Thoracic aorta (tissue), 1 donor: ENCODE data around the genes MARCHF7 and SLC4A10.

GRCh38 chr2:159155193-159155811, 131.2 kb downstream of the WDSUB1 start:
- RAMPAGE, long total RNA = no peak

GRCh38 chr2:159188502-159188999, 98.0 kb downstream of the WDSUB1 start:
- RAMPAGE, long total RNA = no peak

DNA sequence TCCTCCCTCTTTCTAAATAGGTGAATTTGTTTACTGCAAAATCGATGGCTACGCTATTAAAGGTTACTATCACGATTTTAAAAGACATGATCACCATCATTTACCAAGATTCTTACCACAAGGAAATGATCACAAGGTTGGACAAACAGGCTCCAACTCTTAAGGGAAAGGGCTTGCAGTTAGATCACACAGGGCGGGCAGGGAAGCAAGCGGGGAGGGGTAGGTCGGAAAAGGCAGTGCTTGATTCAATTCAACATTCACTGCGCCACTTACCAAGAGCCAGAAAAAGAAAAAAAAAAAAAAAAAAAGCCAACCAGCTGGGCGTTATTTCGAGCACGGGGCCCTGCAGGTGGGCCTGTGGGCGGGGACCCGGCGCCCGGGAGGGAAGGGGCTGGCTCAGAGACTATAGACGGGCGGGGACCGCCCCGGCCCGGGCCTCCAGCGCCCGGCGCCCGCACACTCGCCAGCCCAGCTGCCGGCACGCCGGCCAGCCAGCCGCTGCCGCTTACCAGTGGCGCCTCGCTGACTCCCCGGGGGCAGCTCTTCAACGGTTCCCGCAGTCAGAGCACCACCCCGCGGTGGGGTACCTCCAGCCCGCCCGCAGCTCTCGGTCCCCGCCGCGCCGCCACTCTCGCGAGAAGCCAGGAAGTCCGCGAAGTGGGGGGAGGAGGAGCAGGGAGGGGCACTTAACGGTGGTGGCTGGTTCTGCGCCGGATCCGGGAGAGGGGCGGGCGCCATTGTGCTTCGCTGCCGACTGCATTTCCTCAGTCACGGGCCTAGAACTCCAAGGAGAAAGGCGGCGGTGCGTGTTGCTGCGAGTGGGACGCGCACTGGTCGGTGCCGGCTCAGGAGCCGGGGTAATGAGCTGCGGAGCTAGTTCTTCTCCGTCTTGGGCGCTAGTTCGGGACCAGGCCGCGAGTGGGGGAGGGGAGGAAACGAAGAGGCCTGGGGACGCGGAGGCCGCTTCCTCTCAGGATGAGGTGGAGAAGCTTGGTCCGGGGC, at the start of gene MARCHF7:
MARCHF7 (plus strand) TSS at position 702 of the 1,002 bp plus-strand sequence.
- RAMPAGE, long total RNA = start-site peak on the minus strand centred at position 604 of the sequence, 84 bp wide, 309 reads; start-site peak on the plus strand centred at position 719 of the sequence, 26 bp wide, 172 reads

DNA sequence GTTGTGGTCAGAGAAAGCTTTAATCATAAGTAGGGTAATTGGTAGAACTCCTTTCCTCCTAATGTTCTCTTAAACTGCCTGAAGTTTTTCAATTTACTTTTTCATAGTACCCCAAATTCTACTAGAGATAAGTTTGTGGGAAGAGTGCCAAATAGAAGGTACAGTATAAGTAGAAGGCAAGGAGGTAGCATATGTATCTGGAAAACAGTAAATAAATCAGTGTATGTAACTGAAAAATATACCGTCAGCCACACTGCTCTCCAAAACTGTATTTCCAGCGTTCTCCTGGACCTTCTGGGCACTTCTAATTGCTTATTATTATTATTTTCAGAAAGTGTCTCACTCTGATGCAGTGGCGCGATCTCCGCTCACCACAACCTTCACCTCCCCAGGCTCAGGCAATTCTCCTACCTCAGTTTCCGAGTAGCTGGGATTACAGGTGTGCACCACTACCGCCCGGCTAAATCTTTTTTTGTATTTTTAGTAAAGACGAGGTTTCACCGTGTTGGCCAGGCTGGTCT, 6.4 kb downstream of the MARCHF7 start:
- RAMPAGE, long total RNA = no peak

DNA sequence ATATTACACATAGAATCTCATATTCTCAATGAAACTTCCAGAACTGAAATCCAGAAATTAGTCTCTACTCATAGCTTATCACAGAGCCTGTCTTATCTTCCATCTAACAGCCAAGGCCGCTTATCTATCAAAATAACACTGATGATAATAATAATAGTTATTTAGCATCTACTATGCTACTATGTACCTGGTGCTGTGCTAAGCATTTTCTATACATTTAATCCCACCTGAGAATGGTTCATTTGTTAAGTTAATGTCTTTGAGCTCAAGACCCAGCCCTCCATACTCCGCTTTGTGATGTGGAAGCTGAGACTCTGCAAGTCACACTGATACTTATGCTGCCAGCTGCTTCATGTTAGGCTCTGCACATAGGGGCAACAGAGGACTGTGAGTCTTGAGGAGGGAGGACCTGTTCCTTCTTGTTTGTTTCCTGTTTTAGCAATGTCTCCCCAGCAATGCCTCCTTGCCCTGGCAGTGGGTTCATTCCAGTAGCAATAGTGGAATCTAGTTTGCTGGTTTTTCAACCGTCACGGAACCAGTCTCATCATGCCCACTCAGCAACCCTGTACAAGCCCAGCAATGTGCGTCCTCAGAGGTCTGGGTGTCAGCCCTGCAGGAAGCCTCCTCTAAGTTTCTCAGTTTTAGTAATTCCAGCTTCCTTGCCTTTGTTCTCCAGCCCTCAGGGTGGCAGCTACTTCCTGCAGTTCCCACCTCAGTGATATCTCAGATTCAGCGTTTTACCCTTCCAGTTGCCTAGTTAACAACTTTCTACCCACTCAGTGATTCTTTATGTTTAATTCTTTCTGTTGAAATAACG, 20.4 kb upstream of the ITGB6 start:
- RAMPAGE, long total RNA = no peak

GRCh38 chr2:160222640-160223545, 22.8 kb upstream of the ITGB6 start:
- RAMPAGE, long total RNA = no peak

DNA sequence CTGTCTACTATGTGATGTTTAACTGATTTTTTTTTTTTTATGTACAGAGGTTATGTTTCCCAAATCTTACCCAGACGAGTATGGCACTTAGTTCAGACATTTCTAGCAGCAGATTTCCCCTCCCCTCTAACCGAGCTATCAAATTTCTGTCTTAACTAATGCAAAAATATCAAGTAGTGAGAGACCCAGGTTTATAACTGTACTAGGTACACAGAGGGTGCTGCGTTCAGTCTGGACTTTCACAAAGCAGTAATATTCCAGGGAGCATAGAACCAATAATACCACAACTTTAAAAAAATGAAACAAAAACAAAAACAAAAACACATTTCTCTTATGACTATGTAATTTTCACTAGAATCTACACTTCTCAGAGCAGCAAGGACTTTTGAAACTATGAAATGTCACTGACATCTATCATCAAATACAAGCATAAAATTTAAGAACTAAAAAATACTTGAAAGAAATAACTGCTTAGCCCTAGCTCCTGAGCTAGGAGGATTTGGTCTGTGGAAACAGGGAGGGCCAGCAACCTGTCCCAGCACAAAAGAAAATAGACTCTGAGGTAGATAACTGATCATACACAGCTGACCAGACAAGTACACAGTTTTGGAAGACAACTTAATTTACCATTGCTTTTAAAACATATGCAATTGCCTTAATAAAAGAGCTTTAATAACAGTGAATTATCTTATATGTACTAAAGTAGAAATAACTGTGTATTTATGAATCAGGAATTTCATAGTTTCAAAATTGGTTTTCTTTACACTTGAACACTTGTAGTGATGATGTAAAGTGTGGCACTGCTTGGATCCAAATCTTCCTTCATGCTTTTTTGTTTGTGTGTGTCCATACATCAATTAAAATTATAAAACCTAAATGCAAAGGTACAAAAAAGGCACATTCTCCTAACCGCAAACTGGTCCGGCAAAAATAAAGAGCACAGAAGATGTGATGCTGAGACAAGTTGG, 72.7 kb upstream of the ITGB6 start:
- RAMPAGE, long total RNA = no peak

- RAMPAGE, long total RNA = no peak
These were observed 172.8 kb upstream of the RBMS1 start for GRCh38 chr2:160666064-160667055.

DNA sequence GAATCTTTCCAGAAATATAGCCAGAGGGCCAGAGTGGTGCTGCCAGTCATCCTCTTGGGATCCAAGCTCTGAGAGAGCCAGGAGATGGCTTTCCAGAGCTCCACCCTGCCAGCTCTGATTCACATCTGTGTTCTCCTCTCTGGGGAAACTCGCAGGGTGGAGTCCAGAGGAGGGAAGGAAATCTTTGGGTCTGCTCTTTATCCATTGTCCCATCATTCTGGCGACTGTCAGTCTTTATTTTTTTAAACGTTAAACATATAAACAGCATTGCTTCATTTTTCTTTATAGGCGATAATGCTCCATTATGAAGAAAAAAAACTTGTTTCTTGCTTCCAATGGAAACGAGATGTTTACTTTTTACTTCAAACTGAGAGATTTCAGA, 203.6 kb upstream of the TANK start:
- RAMPAGE, long total RNA = no peak

- RAMPAGE, long total RNA = no peak
These were observed 82.4 kb upstream of the TANK start for GRCh38 chr2:161077495-161078462.

DNA sequence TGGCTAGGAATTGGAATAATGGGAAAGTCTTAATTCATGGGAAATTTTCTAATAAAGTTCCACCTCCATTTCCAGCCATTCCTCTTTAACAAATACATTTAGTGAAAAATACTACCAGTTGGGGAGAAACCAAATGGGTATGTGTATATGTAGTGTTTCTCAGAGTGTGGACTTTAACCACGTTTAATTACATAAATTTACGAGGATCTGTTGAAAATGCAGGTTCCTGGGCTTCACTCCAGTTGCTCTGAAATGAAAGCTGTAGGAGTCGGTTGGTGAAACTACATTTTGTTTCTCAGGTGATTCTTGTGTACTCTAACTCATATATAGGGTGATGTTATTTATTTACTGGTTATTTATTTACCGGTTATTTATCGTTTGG, 469 bp upstream of the TANK start:
- RAMPAGE, long total RNA = no peak

DNA sequence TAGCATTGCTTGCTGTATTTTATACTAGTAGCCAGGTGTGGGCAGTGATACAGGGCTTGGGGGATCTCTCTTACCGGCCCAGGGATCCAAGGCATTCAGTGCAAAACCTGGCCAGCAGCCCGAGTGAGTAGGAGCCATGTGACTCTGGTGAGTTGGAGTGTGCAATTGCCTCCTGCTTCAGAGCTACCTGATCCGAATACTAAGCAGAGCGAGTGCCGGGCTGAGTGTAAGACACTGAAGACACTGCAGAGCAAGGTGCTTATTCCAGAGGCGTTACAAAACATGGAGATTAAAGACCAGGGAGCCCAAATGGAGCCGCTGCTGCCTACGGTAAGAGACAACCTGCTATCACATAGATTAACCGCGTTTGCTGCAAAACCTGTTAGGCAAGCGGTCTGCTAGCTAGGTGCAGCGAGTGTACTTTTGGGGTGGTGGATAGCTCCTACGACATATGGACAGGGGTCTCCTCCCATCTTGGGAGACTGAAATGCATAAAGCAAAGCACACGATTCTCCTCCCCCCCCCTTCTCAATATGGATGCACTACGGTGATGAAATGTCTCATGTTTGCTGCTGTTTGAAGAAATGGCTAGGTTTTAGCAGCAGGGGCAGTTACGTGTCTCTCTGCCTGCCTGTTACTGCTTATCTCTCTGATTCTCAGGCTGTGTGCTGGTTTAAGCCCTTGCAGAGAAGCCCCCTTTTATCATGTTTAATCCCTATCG, at the start of gene SLC4A10:
SLC4A10 (plus strand) TSS at position 180 of the 721 bp plus-strand sequence.
- RAMPAGE, long total RNA = no peak

- RAMPAGE, long total RNA = no peak
These were observed 85.4 kb downstream of the DPP4 start for GRCh38 chr2:161988665-161988928.

DNA sequence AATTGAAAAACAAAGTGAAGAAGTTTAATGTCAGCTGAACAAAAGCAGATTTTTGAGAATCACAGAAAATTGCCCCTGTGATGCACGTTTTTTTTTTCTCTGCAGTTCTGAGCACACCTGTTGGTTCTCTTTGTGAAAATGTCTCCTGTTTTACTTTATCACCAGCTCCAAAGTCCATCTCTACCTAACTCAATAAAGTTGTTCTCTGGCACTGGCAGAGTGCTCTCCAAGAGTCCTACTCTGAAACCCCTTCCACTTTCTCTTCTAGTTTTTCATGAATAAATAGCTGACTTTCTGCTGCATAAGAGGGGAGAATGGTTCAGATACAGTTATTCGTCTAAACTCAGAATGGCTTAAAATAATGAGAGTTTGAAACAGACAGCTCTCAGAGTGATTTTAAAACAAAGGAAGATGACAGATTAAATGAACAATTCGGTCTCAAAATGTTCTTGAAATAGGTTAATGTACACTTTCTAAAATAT, 126.3 kb downstream of the KCNH7 start:
- RAMPAGE, long total RNA = no peak

DNA sequence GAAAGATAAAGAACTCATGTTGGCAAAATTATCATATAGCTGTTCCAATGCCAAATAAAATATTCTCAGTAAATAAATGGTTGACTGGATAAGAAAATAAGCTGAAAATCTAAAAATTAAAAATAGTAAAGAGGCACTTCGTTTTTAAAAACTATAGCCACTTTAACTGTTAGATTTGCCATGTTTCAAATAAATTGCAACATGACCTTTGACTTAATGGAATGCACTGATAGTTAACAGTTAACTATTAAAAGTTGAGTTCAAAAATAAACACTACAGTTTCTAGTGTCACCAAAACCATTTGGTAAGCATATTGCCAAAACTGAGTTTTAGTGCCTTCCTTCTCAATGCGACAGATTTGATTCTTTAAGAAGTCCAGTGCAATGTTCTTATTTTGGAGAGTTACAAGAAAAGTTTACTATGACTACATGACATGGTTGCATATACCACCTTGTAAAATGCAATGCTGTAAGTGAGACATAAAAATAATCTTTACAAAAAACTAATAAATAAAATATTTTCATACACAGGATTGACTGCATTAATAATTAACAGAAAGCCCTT, 54.0 kb downstream of the GRB14 start:
- RAMPAGE, long total RNA = no peak

- RAMPAGE, long total RNA = start-site peak on the minus strand at chr2:164652469-164652745, 12 reads
These were observed 31.2 kb upstream of the GRB14 start for GRCh38 chr2:164652340-164652958.

DNA sequence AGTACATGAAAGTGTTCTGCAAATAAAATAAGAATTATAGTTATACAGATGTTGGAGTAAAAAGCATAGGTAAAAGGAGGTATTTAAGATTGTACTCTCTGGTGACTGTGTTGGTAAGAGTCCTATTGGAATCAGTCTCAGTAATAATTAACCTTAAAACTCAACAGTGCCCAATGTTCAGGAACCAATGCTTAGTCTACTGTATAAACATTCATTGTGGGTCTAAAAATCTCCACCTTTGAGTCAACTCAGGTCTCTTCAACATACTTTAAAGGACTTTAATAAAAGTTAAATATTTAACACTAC, 90.0 kb upstream of the GRB14 start:
- RAMPAGE, long total RNA = no peak

- RAMPAGE, long total RNA = no peak
These were observed 57.2 kb downstream of the COBLL1 start for GRCh38 chr2:164784244-164785062.

DNA sequence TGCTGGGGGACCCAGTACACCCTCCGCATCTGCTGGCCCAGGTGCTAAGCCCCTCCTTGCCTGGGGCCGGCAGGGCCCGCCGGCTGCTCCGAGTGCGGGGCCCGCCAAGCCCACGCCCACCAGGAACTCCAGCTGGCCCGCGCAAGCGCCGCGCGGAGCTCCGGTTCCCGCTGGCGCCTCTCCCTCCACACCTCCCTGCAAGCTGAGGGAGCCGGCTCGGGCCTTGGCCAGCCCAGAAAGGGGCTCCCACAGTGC, 39.6 kb upstream of the SLC38A11 start:
- RAMPAGE, long total RNA = no peak

GRCh38 chr2:167189584-167190291, 103.1 kb upstream of the B3GALT1 start:
- RAMPAGE, long total RNA = no peak